Mammary microvascular endothelial cell (primary cell): Measurements from ENCODE around the gene AXDND1.

- RAMPAGE, long total RNA, result no peak
Measured at GRCh38 chr1:178283316-178283980, 189.5 kb downstream of the RASAL2 start.

- RAMPAGE, long total RNA, result no peak
Measured at GRCh38 chr1:178339838-178340170, 157.0 kb downstream of the CLEC20A start.

DNA sequence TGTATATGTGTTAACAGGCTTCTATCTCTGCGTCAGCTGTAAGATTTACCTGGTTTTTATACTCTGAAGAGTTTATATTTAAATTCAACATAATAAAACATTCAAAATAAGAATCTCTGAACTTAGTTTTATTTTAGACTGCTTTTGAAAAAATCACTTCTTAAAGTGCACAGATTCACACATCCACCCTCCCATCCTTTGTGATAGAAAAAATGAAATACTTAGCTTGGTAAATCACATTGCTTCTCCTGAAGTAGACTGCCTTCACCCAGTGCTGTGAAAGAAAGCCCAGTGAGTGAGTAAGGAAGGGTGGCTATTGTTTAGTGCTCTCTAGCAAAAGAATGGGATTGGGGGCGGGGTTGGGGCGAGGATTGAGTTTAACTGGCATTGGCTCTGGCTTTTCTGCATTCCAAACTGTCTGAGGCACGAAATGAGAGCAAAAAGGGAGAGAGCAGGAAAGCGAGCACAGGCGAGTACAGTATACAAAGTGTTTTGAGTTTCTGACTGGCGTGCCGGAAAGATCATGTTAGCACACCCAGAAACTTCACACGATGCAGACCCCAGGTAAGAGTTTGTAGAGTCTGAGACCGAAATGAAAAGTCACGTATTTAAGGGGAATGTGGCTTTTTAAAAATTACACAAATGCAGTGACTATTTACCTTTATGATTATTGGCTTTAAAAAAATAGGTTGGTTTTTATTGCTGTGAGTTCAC is 155.6 kb downstream of the CLEC20A start:
- RAMPAGE, long total RNA, result no peak

DNA sequence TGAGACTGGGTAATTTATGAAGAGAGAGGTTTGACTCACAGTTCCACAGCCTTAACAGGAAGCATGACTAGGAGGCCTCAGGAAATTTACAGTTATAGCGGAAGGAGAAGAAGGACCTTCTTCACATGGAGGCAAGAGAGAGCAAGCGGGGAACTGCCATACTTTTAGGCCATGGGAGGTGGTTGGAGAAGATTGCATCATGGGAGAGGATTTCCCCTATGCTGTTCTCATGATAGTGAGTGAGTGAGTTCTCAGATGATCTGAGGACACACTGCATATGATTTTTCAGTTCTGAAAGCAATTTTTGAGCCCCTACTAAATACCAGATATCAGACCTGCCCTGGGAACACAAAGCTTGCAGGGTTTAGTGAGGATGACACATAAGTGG is 87.8 kb downstream of the CLEC20A start:
- RAMPAGE, long total RNA, result no peak

- RAMPAGE, long total RNA, result no peak
Measured at GRCh38 chr1:178474532-178475092, 22.2 kb downstream of the CLEC20A start.

GRCh38 chr1:178541738-178542472 is 29.0 kb downstream of the TEX35 start:
- RAMPAGE, long total RNA, result no peak

- RAMPAGE, long total RNA, result no peak
Measured at GRCh38 chr1:178577661-178578089, 64.8 kb downstream of the TEX35 start.

GRCh38 chr1:178614187-178614829 is 101.4 kb downstream of the TEX35 start:
- RAMPAGE, long total RNA, result no peak

- RAMPAGE, long total RNA, result no peak
Measured at GRCh38 chr1:178727090-178727625, 2.1 kb downstream of the RALGPS2 start.

DNA sequence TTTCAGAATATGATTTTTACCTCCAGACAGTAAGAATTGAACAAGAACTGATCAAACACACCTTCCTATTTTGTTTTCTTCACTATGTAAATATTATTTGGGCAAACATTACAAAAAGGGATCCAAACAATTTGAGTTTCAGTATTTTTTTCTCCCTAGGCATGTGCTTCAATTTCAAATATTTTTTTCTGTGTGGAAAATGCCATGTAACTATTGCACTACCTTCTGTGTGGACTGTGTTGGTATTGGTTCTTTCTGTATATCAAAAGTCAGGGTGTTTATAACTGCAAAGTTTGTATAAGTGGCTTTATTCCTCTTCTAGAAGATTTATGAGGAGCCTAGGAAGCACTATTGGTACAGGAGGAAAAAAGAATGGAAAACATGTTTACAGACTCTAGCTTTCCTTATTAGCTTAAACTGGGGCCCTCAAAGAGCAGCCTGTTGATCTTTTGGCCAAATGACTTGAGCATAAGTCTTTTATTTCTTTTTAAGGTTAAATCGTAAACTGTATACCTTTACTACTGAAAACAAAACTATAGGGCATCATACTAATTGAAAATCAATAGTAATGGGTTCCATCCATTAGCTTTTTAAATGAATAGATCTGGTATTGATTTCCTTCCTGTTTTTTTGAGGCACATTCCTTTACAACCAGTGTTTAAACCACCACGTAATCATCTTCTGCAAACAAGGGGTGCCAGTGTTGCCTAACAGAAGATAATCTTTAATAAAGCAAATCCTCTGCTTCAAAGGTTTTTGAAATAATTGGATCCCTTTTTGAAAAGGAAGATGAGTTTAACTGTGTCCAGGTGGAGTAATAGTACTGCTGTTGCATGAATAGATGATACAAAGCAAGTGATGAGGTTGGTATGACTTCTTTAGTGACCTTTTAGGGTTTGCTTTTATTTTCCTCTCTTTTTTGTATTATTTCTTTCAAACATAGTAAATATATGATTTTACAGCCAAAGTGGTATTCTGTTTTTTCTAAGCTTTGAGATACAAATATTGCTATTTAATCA is 48.6 kb upstream of the ANGPTL1 start:
- RAMPAGE, long total RNA, result no peak

- RAMPAGE, long total RNA, result no peak
Measured at GRCh38 chr1:178933828-178934445, 63.1 kb upstream of the ANGPTL1 start.

DNA sequence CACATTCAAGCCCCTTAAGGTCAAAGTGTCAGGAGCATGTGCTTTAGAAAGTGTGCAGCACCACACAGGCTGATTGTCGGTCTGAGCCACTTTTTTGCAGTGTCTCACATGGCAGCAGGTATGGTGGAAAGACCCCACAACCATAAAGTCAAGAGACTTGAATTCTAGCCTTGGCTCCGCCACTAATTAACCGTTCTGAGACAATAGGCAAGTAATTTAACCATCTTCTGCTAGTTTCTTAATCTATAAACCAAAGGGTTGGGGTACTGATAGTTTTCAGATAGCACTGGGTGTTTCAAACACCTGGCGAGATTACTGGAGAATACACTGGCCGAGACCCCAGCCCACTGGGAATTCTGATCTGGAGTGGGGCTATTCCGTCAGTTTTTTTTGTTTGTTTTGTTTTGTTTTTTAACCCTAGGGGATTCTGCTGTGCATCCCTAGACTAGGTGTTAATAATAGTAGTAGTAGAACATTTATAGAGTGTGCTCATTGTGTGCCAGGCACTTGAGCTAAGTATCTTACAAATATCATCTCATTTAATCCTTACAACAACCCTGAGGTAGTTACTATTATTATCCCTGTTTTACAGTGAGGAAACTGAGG is 21.9 kb downstream of the TOR3A start:
- RAMPAGE, long total RNA, result no peak

- RAMPAGE, long total RNA, result no peak
Measured at GRCh38 chr1:179133363-179134086, 51.7 kb downstream of the TOR3A start.

- RAMPAGE, long total RNA, result no peak
Measured at GRCh38 chr1:179226770-179227977, 2.3 kb downstream of the ABL2 start.

GRCh38 chr1:179365546-179366837 is at the start of gene AXDND1:
AXDND1 (plus strand) TSS chr1:179365971.
- RAMPAGE, long total RNA, result no peak

- RAMPAGE, long total RNA, result no peak
Measured at GRCh38 chr1:180155238-180155900, 700 bp downstream of the QSOX1 start.

DNA sequence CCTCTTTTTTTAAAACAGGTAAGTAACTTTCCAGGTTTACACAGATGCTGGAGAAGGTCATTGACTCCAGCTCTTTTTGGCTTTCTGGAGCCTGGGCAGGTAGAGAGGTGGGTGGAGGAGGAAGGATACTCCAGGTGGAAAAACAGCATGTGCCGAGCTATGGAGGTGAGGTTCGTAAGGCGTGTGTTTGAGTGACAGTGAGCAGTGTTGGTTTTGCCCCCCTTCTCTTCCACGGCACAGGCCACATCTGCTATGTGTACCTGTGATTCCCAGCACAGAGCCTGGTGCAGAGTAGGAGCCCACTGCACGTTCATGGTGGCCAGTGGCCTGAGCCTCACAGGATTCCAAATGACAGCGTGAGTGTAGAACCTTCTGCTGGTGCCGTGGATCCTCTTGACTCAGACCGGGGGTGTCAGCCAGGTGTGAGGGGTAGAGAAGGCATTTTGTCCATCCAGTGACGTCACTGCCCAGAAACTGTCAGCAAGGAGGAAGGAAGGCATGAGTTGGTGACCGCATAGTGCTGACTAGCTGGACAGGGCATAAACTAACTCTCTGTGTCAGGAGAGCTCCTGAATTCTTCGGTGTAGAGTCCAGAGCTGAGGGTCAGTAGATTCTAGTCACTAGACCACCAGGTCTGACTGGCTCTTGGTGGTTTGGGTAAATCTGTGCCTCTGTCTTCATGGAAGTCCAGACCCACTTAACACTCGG is 3.6 kb downstream of the QSOX1 start:
- RAMPAGE, long total RNA, result no peak

- RAMPAGE, long total RNA, result no peak
Measured at GRCh38 chr1:180183381-180184069, 28.9 kb downstream of the QSOX1 start.

GRCh38 chr1:180189871-180190844 is 35.5 kb downstream of the QSOX1 start:
- RAMPAGE, long total RNA, result no peak

DNA sequence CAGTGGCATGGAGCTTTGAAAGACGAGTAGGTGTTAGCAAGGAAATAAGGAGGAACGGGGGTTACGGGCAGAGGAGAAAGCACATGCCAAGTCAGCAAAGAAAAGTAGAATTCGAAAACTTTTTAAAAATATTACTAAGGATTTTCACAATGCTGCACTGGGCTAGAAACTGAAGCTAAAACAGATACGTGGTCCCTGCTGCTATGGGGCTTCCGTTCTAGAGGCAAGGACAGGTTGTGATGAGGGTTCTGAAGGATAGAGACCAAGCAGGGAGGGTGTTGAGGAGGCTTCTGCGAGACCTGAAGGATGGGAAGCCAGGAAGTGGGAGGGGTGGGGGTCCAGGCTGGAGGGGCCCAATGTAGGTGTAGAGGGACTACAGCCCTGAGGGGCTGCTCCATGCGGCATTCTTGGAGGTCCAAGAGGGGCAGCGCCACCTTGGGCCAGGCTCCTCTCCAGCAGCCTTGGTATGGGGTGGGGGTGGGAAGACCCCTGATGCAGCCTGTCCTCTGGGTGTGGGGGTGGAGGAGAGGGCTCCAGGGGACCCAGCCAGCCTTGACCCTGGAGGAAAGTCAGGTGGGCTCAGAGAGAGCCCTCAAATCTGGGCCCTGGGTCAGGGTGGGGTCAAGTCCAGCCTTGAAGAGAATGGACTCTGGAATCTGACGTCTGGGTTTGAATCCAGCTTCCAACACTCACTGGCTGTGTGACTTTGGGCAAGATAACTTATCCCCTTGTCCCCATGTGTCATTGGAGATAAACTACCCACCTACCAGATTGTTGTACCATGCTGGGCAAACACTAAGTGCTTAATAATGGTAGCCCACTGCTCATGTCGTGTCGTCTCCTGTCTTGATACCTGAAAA is 30.4 kb upstream of the LHX4 start:
- RAMPAGE, long total RNA, result no peak